Sciatic nerve (tissue), 1 donor: ENCODE measurements around a stretch of chr1.

- PRO-cap, result no peak
These were observed 6.9 kb downstream of the BLACAT1 start for GRCh38 chr1:205448732-205449593.

GRCh38 chr1:205669446-205670467, 10.6 kb downstream of the SLC45A3 start:
- PRO-cap, result no peak

DNA sequence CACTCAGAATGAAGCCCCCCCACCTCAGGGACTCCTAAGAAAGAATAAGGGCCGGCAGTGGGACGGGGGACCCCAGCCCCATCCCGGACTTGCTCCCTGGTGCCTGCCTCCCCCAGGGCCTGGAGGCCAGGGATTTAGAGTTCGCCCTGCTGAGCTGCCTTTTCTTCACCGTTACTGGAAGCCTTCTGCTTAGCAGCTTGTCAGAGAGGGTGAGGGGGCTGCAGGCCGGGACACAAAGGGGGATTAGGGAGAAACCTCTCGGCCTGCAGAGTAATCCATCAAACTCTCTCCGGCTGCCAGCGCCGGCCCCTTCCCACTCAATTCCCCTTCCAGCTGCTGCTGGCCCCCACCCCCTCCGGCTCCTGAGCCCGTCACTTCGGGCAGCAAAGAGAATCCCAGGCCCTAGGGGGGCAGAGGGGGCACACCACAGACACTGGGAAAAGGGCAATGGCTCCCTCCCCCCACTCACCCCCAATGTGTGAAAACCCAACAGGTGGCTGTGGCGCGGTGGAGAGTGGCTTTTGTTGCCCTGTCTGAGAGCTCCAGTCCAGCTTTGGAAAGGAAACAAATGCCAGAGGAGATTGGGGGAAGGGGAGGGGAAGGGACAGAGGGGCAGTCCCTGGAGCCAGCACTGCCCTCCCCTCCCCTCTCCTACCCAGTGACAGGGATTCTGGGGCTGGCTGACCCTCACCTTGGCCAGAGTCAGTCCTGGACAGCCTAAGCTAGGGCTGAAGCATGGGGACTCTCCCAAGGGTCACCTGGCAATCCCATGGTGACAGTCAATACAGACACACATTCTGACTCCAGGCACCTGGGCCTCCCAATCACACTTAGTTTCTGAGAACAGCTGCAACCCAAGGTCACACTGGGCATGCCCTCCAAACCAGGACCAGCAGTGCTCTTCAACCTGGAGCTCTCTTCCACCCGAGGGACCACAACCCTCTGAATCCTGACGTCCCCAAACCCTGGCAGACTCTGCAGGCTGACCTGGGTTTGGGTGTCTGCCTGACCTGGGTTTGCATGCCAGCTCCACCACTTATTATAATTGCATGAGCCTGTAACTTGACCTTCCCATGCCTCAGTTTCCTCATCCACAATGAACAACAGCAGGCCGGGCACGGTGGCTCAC, 9.5 kb downstream of the SLC45A3 start:
- PRO-cap, result no peak

DNA sequence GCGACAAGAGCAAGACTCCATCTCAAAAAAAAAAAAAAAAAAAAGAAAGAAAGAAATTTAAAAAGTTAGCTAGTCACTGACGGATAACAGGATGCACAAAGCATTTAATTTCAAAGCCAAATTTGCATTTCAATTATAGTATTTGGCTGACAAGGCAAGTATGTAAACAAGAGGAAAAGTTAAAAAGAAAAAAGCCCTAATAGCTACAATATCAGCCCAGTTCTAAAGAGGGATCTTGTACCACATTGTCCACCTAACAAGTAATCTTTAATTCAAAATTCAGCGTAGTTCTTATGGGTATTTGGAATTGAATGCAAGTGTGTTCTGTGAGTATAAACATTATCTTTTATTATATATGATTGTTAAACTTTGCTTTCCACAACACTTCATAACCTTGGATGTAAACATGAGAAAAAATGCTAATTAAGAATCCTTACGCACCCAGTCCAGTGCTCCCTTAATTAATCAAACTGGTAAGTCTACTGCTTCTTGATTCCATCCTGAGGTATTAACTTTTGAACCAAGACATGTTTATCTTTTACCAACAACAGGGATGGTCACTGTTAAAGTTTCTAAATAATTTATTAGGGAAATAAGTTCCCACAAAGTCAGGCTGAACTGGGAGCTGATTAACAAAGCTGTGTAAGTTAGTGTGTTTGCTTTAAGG, 32.3 kb upstream of the SLC45A3 start:
- PRO-cap, result no peak

- PRO-cap, result no peak
These were observed 19.3 kb downstream of the RAB7B start for GRCh38 chr1:205983706-205984415.

DNA sequence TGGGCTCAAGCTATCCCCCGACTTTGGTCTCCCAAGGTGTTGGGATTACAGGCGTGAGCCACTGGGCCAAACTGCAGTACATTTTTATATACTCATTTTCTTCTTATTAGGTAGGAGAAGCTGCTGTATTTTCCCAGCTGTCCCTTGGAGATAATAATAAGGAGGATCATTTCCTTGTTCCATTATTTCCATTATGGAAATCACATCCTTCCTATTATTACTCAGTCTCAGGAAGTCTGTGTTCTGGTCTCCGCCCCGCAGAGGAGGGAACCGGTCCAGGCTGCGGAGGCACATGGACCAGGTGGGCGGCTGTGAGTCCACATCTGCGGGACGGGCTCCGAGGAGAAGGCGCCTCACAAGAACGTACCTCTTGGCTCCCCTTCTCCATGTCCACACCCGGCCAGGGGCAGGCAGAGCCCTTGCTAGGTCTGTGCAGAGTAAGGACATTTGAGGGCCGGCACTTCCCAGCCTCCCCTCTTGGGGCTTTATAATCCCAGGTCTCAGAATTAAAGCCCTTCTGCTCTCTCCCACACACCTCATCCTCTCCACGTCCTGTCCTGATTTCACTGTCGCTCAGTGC, 14.6 kb downstream of the RAB7B start:
- PRO-cap, result unidirectional peak, plus-strand start at position 322 of the sequence

DNA sequence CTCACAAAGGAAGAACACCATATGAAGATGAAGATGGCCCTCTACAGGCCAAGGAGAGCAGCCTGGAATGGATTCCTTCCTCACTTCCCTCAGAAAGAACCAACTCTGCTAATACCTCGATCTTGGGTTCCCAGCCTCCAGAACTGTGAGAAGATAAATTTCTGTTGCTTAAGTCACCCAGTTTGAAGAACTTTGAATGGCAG, 27.1 kb downstream of the FAM72A start:
- PRO-cap, result no peak

DNA sequence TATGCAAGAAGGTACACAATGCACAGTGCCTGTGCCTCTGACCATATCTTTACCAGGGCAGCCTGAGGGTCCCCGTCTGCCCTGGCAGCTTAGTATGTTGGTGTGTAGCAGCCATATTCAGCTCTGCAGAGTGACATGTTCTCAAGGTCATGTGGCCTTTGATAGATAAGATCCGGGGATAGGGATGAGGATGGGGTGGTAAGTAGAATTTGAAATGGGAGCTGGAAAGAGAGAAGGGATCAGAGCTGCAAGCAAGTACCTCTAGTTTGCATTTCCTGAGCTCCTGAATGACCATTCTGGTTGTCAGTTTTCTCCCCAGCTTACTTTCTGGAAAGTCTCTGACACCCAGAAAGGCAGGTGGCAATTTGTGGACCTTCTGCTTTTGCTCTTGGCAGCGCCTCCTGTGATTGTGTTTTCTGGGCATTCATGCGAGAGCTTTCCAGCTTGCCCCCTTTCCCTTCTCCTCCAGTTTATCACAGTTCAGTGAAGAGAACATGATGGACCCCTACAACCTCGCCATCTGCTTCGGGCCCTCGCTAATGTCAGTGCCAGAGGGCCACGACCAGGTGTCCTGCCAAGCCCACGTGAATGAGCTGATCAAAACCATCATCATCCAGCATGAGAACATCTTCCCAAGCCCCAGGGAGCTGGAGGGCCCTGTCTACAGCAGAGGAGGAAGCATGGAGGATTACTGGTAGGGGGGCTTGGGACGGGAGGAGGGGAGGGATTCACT, 24.5 kb upstream of the IKBKE start:
- PRO-cap, result no peak

DNA sequence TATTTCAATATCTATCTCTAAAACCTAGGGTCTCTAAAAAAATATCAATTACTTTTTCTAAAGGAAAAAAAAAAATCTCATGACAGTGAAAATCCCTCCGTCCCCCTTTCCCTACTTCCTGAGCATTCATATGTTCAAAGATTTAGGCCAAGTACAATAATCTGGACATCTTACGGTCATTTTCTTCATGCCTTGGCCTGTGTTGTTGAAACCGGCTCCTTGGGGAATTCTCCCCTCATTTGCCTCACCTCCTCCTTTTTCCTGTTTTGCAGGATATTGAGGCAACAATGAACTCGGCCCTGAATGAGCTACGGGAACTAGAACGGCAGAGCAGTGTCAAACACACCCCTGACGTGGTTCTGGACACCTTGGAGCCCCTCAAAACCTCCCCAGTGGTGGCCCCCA, 9.5 kb upstream of the IKBKE start:
- PRO-cap, result no peak

GRCh38 chr1:206557749-206558755, 50.7 kb downstream of the RASSF5 start:
- PRO-cap, result bidirectional peak, plus-strand start at chr1:206558207, minus-strand start at chr1:206557921

DNA sequence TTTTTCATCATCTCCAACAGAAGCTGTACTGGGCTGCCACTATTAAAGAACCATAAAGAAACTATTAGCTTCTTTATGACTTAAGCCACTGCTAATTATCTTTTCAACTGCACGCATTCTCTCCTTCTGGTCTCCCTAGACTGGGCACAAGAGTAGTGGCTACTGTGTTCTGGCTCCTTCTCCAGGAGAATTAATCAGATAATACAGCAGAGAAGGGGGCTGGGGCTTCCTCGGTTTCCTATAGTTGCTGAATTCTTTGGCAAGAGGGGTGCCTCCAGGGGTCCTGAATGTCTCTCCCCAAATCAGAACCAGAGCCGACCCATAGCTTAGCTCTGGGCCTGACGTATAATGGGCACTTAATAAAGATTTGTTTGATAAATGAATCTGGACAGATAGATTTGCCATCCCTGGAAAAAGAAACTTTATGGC, 19.2 kb upstream of the MAPKAPK2 start:
- PRO-cap, result no peak

- PRO-cap, result no peak
These were observed 14.8 kb downstream of the MAPKAPK2 start for GRCh38 chr1:206699384-206699947.

GRCh38 chr1:206724179-206724671, 39.5 kb downstream of the MAPKAPK2 start:
- PRO-cap, result unidirectional peak, minus-strand start at chr1:206724243

- PRO-cap, result no peak
These were observed 40.0 kb upstream of the IL19 start for GRCh38 chr1:206730516-206730933.

DNA sequence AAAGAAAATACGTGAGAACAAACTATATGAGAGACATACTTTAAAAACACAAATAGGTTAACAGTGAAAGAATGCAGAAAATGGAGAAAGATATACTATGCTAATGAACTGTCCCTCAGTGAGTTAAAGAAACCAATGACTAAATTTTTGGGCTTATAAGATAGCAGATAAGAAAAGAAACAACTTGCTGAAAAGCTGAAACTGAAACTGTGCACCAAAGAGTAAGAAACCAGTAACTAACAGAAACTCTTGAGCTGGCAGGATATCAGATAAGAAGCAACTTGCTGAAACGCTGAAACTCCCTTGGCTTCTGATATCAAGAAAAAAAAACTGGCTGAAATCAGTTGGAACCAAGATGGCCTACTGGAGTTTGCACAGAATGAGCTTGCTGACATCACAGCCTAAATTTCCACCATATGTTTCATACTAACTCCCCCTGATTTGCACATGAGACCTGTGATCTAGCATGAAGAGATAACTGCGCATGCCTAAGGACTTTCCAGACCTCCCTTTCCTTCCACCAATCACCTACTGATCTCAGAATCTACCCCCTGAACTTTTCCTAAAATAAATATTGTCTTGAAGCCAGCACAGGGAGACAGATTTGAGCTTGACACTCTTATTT, 44.6 kb upstream of the IL10 start:
- PRO-cap, result no peak

DNA sequence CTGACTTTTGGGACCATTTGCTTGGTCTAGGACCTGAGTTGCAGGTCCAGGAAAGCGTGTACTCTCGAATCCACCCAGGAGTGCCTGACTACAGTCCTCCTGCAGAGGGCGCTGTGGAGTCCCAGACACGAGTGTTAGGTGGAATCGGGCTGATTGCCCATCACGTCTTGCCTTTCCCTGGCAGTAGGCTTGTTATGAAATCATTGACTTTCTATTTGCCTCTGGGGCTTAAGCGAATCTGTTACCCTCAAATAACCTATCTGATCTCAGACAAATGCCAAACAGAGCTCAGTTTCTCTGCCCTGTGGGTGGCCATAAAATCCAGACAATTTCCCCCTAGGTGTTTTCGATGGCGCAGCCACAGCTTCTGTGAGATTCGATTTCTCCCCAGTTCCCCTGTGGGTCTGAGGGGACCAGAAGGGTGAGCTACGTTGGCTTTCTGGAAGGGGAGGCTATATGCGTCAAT, 384 bp upstream of the IL20 start:
- PRO-cap, result no peak

DNA sequence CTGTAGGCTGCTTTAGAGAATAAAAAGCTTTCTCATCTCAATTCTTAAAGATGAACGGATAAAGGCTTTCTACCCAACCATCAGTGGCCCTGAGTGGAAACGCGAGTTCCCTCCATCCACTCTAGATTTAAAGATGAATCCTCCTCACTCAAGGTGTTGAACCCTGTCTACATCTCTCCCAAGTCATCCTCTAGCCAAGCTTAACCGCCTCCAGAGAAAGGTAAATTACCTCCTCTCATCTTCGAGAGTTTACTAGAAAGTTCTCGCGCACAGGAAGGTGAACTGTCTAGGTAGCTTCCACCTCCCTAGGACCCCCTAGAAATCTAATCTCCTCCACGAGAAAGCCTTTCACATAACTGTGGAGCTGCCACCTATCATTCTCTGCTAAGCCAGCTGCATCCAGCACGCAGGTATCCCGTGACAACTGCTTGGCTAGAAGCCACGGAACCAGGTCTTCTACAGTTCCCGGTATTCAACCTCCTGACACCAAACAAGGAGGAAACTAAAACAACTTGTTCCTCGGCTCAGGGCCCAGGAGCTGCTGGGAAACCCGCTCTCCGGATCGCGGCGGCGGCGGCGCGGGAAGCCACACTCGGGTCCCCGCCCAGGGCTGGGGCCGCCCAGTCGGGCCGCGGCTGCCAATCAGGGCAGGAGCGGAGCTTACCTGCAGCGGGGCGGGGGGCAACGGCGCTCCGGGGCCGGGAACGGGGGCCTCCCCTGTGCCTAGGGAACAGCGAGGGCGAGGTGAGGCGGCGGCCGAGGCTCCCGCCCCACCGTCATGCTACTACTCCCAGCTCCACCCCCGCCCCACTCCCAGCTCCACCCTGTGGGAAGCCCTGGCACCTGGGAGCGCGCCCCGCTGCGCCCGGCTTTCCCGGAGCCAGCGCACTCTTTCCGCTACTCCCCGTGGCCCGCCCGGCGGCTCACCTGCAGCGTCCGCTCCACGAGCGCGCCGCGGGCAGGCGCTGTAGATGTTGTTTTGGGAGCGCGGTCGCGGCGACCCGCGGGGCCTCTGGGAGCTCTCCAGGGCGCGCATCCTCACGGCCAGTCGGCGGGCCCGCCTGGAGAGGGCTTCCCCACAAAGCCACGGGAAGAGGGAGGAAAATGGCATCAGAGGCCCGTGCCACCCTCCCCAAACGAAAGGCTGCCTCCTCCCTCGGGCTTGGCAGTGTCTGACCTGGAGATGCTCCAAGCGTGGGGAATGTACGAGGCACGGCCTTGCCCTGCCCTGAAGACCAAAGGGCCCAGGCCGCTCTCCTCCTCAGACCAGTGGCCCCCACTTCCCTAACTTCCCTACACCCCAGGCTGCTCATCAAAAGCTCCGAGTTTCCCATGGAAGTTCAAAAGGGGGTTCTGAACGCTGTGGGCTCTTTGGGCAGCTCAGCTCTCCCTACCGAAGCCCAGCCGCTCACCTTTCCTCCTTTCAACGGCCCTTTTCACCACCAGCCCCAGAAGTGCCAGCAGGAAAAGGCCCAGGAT, 12.1 kb downstream of the IL24 start:
- PRO-cap, result bidirectional peak, plus-strand start at position 730 of the sequence, minus-strand start at position 383 of the sequence; bidirectional peak, plus-strand start at position 842 of the sequence, minus-strand start at position 894 of the sequence

GRCh38 chr1:206924528-206925292, 3.0 kb upstream of the FCMR start:
- PRO-cap, result no peak

- PRO-cap, result no peak
These were observed 8.5 kb upstream of the FCMR start for GRCh38 chr1:206929965-206930827.

DNA sequence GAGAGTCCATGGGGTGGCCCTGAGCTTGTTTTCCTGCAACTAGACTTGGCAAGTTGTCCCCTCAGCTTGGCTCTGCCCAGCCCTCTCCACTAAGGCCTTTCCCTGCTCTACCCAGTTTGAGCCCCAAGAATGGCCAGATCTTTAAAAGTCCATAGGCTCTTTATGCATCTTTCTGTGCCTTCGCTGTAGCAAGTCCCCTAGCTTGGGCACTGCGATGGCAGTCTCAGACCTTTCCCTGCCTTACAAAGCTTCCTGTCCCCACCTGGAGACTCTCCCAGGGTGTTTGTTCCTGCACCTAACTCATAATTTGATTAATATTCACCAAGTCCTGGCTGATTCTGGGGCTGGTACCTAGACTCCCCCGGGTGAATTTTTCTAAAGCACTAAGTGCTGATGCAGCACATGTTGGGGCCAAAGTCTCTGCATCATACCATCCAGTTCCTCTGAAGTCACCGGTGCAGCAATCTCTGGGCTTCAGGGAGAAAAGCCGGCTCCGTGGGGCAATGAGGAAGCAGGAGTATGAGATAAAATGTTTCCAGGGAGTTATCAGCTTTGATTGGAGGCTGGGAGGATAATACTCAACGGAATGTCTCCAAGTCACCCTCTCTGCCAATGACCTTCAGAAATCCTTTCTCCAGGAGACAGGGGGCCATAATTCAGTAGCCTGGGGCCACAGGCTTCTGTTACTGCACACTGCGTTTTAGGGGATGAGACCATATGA, 1.3 kb downstream of the FCAMR start:
- PRO-cap, result no peak